Ileum (tissue), 1 donor: ENCODE results near the genes CSTL1, CST8 and ABHD12.

DNA sequence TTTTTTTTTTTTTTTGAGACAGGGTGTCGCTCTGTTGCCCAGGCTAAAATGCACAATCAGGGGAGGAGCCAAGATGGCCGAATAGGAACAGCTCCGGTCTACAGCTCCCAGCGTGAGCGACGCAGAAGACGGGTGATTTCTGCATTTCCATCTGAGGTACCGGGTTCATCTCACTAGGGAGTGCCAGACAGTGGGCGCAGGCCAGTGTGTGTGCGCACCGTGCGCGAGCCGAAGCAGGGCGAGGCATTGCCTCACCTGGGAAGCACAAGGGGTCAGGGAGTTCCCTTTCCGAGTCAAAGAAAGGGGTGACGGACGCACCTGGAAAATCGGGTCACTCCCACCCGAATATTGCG lies 4.7 kb upstream of the NAPB start:
- PRO-cap = no peak

DNA sequence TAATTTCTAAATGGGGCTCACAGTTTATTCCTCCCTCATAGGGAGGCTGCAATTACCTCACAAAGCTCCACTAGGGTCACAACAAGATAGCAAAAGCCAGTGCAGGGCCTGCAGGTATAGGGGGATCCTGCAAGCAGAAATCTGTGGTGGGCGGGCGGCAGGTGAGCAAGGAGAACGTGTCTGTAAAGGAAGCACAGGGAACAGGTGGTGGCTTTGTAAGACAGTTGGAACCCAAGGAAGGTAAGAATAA lies at the start of gene CSTL1:
TSS of gene CSTL1 (plus strand) at position 119 of the 250 bp plus-strand sequence.
- PRO-cap = no peak

DNA sequence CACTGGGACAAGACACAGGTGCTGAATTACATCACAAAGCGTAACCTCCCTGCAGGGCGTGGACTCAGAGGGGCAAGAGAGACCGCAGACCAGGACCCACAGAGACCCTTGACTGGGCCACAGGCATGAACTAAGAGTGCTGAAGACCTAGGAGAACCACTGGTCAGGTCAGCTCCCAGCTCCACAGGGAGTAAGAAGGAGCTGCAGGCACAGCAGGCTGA lies at the start of gene CST8:
TSS of gene CST8 (plus strand) at position 101 of the 221 bp plus-strand sequence.
- PRO-cap = no peak

DNA sequence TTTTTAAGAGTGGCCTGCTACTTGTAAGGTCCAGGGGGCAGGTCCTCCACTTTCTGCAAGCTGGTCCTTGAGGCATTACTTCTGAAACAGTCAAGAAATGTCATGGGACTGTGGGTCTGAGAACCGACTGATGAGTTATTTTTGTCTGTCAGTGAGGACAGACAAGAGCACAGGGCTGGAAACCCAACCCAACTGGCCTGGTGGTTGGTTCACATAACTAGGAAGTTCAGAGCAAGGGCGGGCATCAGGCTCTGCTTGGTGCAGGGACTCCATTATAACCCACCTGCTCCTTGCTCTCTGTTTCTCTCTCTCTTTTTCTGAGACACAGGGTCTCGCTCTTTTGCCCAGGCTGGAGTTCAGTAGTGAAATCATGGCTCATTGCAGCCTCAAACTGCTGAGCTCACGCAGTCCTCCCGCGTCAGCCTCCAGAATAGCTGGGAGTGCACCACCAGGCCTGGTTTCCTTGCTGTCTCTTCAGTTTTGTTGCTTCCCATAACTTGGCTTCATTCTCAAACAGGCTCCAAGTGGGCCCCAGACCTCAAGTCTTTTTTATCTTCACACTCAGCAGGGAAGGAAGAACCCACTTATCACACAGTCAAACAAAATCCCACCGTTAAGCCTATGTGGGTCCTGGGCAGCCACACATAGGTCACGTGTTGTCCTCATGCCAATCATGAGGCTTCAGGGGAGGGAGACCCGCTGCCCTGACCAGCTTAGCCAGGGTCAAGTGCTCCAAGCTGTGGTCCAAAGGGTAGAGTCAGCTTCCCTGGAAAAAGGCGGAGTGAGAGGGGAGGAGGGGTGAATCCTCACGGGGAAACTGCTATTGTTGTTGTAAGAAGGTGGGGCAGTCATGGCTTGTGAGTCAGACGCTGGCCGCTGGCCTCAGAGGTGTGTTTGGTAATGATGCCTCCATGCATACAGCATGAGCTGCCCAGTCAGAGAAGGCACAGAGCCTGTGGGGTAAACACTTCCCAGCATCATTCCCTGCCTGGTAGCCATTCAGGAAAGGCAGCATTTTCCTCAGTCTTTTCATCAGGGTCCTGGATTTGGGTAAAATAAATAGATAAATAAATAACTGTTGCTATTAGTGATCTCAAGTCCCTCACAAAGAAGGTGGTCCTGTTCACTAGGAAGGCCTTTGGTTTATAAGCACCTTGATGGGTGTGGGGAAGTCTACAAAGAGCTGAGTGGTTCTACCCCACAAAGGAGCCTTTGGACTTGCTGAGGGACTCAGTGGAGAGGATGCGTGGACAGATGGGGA lies 8.9 kb downstream of the CST3 start:
- PRO-cap = bidirectional peak, plus-strand start at position 885 of the sequence, minus-strand start at position 712 of the sequence

- PRO-cap = no peak
Observed at GRCh38 chr20:23630530-23630867, 7.3 kb downstream of the CST3 start.

GRCh38 chr20:23756769-23757149 lies 6.0 kb upstream of the CST1 start:
- PRO-cap = no peak

- PRO-cap = no peak
Observed at GRCh38 chr20:23874736-23875384, 4.7 kb downstream of the CST5 start.

- PRO-cap = no peak
Observed at GRCh38 chr20:24389663-24390284, 79.7 kb upstream of the SYNDIG1 start.

DNA sequence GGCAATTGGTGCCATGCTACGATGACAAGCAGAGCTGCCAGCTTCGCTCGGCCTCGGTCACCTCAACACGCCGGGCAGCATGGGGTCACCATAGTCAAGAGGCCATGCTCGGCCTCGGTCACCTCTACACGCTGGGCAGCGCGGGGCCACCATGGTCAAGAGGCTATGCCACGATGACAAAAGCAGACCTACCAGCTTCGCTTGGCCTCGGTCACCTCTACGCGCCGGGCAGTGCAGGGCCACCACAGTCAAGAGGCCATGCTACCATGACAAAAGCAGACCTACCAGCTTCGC lies 12.2 kb downstream of the APMAP start:
- PRO-cap = unidirectional peak, minus-strand start at position 219 of the sequence

GRCh38 chr20:24987798-24988436 lies 4.6 kb downstream of the APMAP start:
- PRO-cap = no peak

DNA sequence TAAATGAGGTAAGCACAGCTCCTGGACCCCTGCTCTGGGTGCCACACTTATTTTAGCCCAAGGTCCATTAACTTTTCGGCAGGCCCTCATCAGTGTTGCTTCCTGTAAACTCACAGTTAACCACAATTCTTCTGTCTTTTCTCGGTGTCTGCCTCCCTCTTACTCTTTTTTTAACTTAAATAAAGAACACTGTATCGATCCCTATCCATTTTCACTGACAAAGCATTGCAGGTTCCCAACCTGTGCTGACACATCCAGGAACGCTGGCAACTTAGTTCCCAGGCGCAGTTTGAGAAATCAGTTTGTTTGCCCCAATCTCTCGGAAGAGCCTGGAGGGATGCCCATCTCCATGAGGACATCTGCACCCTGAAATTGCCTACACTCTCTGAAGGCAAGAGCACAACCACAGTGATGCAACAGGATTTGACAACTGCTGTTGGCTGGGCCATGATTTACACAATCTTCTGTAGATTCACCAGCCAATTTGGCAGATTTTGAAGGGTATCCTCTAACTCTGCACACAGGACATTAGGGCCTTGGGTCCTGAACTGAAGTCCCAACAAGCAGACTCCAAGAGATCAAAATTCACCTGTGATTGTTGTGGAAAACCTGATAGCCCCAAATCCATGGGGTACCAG lies 3.5 kb downstream of the APMAP start:
- PRO-cap = no peak

- PRO-cap = no peak
Observed at GRCh38 chr20:24991814-24992547, 570 bp downstream of the APMAP start.

DNA sequence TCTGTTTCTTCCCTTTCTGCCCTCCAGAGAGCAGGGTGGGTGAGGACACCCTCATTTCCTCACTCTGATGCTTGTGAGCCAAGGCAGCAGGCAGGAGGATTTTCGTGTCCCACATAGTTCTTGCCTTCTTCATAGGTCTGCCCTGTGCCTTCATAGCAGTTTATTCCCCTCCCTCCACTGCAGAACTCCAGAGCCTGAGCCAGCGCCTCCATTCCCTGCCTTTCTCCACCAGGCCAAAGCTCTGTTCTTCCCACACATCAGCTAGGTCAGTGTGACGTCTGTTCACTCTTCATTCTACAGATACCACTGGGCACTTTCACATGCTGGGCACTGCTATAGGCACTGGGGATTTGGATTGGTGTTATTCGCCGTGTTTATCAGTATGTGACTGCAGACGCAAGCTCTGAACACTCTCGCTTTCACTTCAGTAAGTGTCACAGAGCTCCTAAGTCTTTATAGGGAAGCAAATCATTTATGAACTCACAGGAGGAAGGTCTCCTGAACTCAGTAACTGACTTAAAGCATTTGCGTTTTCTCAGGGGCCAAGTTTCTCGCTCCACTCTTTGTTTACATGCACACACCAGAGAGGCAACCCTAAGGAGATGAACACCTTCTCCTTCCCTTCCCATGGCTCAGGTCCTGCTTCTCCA lies 6.1 kb upstream of the APMAP start:
- PRO-cap = bidirectional peak, plus-strand start at position 475 of the sequence, minus-strand start at position 426 of the sequence

- PRO-cap = no peak
Observed at GRCh38 chr20:25058546-25059356, 812 bp upstream of the ACSS1 start.

DNA sequence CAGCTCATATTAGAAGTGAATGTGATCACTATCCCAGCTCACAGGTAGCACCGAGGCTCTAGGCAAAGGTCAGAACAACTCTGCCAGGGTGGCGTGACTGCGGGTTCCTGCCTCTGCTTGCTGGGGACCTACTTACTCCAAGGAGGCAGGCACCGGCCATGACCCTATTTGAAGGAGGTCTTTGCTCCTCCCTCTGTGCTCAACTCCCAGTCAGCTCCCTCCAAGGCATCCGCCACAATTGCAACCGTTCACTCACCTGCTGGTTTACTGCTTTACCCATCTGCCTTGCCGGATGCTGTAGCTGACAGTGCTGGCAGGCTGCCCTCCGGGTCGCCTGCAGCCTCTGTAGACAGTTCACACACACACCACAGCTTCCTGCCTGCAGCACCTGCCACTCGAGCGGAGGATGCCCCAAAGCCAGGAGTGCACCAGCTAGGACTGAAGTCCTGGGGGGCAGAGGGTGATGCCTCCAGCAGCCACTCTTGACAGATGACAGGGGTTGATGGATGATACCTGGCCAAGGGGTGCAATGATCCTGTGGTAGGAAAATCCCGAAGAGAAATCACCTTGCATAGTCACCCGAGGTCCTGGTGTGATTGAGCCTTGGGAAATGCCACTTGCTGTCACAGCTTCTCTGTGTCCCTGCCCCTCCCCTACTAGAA lies 8.8 kb upstream of the VSX1 start:
- PRO-cap = no peak

DNA sequence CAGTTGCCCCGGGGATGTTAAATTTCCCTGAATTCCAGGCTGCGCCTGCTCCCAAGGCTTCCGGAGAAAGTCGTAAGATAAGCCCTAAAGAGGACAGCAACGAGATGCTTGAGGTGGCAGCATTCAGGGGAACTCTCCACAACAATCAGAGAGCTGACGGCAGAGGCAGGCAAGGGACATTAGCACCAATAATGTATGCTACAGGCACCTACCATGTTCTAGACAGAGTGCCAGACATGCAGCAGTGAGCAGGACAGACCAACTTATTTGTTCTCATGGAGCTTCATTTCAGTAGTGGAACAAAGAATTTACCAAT lies 3.5 kb upstream of the ENTPD6 start:
- PRO-cap = no peak

- PRO-cap = bidirectional peak, plus-strand start at chr20:25295602, minus-strand start at chr20:25295538; unidirectional peak, plus-strand start at chr20:25295958
Observed at GRCh38 chr20:25295247-25296176, 47.6 kb downstream of the PYGB start.

GRCh38 chr20:25389950-25390911 lies at the start of gene ABHD12:
Gene ABHD12, minus strand, starts transcription at chr20:25390835.
- PRO-cap = bidirectional peak, plus-strand start at chr20:25390531, minus-strand start at chr20:25390410; bidirectional peak, plus-strand start at chr20:25390604, minus-strand start at chr20:25390591; bidirectional peak, plus-strand start at chr20:25391088, minus-strand start at chr20:25390833

DNA sequence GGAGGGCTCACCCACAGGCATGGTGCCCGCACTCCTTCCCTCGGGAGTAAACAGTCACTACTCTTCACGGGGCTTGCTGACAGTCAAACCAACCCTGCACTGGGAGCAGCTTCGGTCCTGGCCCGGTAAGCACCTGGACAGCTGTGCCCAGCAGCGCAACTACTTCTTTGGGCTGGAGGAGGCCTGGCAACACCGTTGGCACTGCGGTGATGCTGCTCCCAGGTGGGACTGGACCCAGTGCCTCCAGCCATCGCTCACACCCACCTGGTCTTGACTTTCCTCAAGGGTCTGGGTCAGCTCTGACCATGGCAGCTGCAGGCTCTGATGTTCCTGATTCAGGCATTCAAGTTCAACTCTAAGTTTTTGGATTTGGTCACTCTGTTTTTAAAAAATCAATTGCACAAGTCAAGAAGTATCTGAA lies 53.8 kb downstream of the GINS1 start:
- PRO-cap = no peak

DNA sequence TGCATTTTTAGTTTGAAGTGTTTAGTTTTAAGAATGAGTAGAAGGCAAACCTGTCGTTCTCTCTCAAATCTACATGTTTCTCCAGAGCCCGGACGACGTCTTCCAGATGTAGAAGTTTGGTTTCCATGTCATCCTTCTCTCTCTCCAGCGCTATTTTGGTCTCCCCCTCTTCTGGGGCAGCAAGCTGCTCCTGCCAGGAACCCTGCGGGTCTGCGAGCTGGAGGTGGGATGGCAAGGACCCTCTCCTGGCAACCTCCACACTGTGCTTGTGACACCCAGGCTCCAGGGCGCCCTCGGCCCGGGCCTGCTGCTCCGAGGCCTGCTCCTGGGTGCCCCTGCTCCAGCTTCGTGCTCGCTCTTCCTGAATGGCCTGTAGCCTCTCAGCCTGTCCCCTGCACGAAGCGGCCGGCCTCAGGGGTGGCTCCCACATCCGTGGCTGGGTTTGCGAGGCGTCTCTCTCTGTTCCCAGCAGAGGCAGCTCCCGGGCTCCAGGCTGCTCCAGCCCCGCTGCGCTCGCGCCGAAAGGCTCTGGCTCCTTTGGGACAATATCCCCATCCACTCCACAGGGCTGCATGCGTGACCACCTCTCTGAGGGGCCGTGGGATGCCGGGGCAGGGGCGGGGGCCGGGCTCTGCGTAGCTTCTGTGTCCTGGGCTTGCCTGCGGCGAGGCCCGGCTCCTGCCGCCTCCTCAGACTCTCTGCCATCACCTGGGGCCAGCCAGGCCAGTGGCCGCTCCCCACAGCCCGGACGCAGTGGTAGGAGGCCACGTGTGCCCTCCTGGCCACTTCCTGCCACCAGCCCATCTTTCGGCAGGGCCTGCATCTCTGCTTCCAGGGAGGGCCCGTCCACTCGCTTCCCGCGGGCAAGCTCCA lies 68.8 kb downstream of the GINS1 start:
- PRO-cap = no peak